Cardiac septum (tissue), 1 donor: ENCODE measurements around the gene GGT6.

- PRO-cap = no peak
These were observed 2.1 kb downstream of the P2RX5 start for GRCh38 chr17:3693810-3694239.

DNA sequence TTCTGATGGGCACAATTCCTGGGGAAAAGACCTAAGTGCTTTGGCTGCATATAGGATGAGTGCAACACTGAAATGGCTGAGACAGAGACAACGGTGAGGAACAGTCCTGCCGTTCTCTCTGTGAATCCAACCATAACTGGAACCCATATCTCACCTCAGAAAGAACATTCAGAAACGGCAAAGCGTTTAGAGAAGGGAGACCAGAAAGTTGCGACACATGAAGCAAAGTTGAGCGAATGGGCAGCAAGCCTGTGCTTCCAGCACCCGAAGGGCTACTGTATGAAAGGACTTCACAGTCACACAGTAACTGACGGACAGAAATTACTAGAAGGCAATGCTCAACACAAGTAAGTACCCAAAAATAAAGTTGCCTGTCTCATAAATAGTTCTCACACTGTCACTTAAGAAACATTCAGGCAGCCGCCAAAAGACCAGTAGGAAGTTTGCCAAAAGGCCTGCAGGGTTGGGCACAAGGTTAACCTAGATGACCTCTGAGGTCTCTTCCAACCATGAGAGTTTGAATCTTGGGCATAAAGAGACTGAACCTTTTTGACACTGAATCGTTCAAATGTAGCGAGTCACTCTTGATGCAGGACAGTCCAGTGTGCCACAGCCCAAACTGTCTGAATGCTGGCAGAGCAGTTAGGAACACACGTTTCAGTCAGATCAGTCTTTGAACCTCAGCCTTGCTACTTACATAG is 10.6 kb downstream of the NCBP3 start:
- PRO-cap = unidirectional peak, minus-strand start at position 277 of the sequence

- PRO-cap = no peak
These were observed 7.9 kb downstream of the NCBP3 start for GRCh38 chr17:3838105-3838641.

DNA sequence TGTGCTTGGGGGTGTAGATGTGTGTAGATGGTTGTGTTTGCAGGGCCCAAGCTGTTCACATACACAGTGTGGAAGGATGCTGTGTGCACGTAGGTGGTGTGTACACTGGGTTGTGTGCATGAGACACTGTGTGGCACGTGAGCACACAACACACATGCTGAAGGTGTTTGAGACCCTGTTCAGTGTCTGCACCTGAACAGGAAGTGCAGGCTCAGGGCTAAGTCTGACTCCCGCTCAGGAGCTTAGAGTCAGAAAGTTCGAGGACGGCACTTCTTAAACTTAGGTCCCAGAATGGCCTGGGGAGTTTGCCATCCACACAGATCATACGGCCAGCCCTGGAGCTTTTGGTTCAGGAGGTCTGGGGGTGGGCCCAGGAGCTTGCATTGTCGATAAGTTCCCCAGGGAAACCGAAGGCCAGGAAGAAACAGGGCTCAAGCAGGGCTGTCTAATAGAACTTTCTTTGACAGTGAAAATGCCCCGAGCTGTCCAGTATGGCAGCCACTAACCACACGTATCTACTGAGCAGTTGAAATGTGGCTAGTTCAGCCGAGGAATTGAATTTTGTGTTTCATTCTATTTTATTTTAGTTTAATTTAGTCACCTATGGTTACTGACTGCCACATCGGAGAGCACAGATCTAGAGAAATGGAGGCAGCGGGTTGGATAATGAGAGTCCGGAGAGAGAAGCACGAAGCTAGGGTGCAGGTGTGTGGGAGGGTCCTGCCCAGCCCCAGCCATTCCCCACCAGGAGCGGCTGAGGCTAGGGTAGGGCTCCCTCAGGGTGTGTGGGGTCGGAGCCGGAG is 4.2 kb upstream of the CAMKK1 start:
- PRO-cap = no peak

DNA sequence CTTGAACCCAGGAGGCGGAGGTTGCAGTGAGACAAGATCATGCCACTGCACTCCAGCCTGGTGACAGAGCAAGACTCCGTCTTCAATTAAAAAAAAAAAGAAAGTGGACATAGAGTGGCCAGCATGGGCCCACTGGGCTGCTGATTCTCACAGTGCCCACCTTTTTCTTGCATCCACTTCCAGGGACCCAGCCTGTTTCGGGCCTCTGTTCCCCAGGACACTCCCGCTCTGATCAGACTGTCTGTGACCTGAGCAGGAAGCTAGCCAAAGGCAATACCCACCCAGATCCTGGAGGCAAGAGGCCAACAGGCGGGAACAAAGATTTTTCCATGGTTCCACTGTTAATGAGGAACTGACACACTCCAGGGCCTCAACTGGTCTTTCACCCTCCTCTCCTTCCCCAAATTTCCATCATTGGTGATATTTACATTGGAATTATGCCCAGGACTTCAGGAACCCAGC is 14.1 kb upstream of the ATP2A3 start:
- PRO-cap = unidirectional peak, minus-strand start at position 234 of the sequence

GRCh38 chr17:4031918-4032629 is 67.8 kb upstream of the ATP2A3 start:
- PRO-cap = no peak

DNA sequence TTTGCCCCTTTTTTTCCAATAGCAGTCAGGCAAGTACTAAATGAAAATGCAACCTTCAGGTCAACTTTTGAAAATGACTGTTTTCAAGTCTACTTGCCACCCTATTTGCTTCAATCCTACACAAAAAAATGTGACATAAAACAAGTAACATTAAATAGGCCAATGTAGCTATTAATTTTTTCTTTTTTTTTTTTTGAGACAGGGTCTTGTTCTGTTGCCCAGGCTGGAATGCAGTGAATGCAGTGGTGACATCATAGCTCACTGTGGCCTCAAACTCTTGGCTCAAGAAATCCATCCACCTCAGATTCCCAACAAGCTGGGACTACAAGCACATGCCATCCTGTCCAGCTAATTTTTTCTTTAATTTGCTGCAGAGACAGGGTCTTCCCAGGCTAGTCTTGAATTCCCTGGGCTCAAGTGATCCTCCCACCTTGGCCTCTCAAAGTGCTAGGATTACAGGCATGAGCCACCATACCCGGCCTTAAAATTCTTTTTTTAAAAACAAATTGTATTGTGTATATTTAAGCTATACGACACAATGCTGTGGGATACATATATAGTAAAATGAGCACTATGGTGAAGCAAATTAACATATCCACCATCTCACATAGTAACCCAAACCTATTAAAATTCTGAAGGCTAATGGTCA is 29.3 kb downstream of the ANKFY1 start:
- PRO-cap = no peak

GRCh38 chr17:4341163-4342065 is 25.1 kb downstream of the UBE2G1 start:
- PRO-cap = no peak

GRCh38 chr17:4475990-4476862 is 22.5 kb upstream of the SPNS2 start:
- PRO-cap = no peak

GRCh38 chr17:4492634-4493461 is 5.8 kb upstream of the SPNS2 start:
- PRO-cap = no peak

DNA sequence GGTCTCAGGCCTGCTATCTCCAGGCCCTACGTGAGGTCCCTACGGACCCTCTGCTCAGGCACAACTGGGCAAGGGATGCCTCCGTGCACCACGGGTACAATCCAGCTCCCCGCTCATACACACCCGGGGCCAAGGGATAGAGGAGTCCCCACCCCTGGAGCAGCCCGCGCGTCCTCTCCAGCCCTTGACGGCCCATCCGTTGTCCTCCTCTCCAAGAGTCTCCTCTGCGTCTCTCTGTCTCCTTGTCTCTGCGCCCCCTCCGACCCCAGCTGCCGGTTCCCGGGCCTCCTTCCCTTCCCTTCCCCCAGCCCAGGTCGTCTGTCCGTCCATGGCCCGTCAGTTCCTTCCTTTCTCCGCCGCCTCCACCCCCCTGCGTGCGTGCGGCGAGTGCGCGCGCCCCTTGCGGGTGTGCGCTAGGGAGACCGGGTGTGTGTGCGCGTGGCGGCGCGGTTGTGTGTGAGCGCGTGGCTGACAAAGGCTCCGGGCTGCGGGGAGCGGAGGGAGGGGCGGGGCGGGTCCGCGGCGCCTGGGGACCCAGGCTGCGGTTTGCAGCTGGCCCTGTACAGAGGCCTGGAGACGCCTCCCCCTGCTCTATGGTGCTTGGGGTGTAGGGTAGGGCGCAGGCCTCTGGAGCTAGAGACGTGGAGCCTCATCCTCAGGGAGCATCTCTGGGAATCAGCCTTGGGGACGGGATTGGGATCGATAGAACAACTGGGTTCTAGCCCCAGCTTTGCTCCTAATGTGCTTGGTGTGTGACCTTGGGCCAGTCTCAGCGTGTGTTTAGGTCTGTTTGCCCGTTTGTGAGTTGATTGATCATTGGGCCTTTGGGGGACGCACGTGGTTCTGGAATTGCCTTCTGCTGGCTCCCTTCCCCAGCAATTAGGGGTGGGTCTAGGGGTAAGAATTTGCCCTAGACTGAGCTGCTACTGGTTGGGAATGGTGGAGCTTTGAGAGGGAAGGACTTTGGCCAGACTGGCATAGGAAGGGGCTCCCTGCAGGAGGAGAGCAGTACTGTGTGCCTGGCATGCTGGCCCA is 1.1 kb downstream of the SPNS2 start:
- PRO-cap = bidirectional peak, plus-strand start at position 386 of the sequence, minus-strand start at position 271 of the sequence

- PRO-cap = no peak
These were observed 22.0 kb downstream of the MYBBP1A start for GRCh38 chr17:4532909-4533939.

- PRO-cap = no peak
These were observed 840 bp downstream of the GGT6 start for GRCh38 chr17:4559548-4559925.

- PRO-cap = no peak
These were observed at the start of gene GGT6 for GRCh38 chr17:4560499-4561031. Gene GGT6, minus strand, starts transcription at chr17:4560577.

DNA sequence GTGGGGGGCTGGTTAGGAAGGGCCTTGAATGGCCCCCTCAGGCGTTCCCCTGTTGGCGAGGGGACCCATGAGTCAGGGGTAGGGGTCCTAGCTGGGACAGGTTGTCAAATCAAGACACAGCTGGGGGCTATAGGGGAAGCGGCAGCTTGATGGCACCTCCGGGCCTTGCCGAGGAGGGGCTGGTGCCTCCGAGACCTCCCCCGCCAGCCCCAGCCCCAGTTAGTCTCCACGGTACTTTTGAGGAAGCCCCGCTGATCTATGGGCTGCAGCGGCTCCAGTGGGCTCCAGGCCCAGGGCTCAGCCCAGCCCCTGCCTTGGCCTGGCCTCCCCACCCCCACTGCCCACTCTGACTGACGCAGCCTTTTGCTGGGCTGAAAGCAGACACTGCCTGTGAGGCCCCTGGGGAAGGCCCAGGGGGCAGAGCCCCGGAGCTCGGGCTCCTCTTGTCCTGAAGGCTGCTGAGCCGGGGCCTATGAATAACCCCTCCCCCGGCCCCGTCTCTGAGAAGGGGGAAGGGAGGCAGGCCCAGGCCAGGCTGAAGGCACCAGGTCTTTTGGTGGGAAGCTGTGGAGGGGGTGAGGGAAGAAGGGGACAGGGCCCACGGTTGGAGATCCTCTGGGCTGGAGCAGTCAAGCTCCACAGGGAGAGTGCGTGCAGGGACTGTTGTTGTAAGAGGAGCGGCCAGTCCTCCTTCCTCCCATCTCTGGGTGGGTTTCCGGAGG is 7.6 kb upstream of the SMTNL2 start:
- PRO-cap = no peak

DNA sequence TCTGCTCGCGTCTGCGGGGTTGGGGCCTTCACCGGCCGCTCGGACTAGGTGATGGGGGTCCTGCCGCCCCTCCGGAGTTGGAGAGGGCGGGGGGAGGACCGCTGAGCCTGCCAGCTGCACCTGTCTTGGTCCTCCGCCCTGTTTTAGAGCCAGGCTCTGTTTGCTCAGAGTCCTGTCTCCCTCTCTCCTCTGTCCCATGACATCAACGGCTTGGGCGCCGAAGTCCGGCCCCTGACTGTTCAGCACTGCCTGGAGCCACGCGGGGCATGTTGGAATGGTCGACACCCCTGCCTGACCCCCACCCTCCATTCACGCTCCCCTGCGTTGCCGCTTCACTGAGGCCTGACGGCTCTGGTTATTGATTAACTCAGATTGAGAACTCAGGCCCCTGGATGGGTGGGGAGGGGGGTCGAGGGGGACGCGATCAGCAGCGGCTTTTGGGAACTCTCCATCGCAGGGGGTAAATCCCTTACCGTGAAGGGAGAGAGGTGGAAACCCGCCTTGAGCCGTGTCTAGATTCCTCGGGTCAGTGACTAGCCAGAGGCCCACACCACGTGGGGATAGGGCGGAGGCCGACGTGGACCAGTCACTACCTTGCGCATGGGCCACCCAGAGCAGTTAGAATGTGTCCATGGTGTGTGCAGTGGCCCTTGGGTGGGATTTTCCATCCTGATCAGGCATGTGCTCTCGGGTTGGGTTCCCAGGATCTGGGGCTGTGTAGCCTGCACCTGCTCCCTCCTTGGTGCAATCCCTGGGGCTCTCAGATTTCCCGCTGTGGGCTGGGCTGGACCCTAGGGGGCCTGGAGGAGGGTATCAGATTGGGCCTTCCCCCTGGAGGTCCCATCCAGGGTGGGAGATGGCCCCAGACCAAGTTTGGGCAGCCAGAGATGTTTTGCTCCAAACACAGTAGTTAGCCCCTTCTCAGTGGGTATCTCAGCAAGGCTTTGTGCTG is 1.0 kb downstream of the SMTNL2 start:
- PRO-cap = no peak

DNA sequence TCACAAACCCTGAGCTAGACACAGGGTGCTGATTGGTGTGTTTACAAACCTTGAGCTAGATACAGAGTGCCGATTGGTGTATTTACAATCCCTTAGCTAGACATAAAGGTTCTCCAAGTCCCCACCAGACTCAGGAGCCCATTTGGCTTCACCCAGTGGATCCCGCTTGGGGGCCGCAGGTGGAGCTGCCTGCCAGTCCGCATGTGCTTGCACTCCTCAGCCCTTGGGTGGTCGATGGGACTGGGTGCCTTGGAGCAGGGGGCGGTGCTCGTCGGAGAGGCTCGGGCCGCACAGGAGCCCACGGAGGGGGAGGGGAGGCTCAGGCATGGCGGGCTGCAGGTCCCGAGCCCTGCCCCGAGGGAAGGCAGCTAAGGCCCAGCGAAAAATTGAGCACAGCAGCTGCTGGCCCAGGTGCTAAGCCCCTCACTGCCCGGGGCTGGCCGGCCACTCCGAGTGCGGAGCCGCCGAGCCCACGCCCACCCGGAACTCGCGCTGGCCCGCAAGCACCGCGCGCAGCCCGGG is 1.5 kb upstream of the ARRB2 start:
- PRO-cap = no peak

GRCh38 chr17:4721482-4722438 is 9.5 kb upstream of the MED11 start:
- PRO-cap = no peak

- PRO-cap = bidirectional peak, plus-strand start at chr17:4740015, minus-strand start at chr17:4739803
These were observed 176 bp upstream of the CXCL16 start for GRCh38 chr17:4739993-4740215.

DNA sequence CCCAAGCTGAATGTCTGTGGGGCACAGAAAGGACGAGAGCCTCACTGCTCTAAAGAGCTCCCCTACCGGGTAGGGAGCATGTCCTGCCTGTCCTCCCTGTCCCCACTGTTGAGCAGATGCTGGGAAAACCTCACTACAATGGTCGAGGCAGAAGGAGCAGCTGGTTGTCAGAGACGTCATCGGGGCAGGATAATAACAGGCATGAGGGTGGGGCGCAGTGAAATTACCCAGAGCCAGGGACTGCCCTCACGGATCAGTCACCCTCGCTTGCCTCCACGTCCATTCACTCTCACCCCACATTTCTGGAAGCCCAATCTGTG is 543 bp downstream of the TM4SF5 start:
- PRO-cap = no peak